ENCODE results near the gene CAMK2N1.

- RRBS = no CpG with 5 or more reads among the region's 18 CpGs
Observed at GRCh38 chr1:19447677-19448374, 37.5 kb downstream of the CAPZB start.

- RRBS = no CpG with 5 or more reads among the region's 5 CpGs
Observed at GRCh38 chr1:19458730-19459244, 26.6 kb downstream of the CAPZB start.

DNA sequence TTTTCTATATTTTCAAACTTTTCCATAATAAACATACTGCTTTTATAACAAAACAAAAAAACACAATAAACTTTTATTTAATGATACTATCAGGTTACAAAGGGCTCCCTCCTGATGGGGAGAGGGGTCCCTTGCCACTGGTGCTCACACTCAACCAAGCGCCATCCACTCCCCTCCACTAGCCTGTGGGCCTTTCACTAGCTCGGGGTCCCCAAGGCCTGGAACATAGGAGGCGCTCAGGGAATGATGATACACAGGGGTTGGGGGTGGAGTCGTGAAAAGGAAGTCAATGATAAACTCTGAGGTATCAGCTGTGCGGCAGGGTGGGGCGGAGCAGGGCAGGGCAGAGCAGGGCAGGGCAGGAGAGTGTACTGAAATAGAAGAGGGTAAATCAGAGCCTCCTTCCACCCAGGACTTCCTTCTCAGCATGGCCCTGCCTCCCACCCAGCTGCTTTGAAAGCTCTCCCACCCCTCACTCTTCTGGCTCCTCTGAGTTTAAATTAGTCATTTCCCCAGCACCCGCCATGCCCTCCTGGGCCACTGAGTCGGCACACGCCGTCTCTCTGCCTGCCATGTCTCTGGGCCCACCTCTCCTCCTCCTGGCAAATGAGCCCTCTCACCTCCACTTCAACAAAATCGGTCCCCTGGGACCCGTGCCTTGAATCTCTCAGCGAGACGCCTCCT is 17.0 kb downstream of the CAPZB start:
- RRBS = no CpG with 5 or more reads among the region's 14 CpGs

DNA sequence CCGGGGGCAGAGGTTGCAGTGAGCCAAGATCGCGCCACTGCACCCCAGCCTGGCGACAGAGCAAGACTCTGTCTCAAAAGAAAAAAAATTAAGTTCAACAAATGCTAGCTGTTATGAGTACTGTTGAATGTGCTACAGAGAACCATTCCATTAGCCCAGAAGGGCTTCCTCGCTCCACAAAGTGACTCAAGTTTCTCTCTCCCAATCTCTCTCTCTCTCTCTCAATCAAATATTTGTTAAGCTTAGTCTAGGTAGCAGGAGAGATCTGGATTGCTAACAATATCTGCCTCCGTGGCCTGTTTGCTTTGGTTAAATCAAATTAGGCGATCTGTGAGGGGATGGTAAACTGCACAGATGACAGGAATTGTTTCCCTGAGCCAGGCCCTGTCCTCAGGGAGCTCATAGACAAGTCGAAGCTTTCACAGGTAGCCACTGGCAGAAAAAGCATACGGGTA is 1.2 kb upstream of the CAPZB start:
- RRBS = no CpG with 5 or more reads among the region's 9 CpGs

DNA sequence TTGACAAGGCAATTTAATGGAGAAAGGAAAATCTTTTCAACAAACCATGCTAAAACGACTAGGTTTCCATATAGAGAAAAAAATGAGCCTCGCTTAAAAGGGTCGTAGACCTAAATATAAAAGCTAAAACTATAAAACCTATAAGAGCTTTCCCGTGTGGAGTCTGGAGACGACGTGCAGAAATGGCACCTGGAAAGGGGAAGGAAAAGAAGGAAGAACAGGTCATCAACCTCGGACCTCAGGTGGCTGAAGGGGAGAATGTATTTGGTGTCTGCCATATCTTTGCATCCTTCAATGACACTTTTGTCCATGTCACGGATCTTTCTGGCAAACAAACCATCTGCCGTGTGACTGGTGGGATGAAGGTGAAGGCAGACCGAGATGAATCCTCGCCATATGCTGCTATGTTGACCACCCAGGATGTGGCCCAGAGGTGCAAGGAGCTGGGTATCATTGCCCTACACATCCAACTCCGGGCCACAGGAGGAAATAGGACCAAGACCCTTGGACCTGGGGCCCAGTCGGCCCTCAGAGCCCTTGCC is 11.2 kb downstream of the MICOS10 start:
- RRBS = no CpG with 5 or more reads among the region's 13 CpGs

DNA sequence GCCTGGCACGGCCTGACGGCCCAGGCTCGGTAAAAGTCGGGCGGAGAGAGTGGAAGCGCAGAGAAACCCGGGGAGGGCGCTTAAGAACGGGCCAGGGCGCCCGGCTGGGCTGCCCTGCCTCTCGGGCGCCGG is 319 bp upstream of the NBL1 start:
- RRBS = 12% methylated on average over 4 of the region's 14 CpGs

GRCh38 chr1:19682325-19682851 is 17.7 kb downstream of the HTR6 start:
- RRBS = no CpG with 5 or more reads among the region's 5 CpGs

DNA sequence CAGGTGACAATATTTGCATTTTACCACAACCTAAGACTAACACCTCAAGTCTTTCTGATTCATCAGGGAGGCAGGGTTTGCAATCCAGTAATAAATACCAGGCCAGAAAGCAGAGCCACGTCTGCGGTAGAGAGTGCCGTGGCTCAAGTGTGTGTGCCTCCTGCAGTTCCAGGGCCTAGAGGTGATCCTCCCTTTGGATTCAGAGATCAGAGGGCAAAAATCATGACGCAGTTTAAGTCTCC is 34.9 kb downstream of the TMCO4 start:
- RRBS = no CpG with 5 or more reads among the region's 4 CpGs

- RRBS = no CpG with 5 or more reads among the region's 1 CpG
Observed at GRCh38 chr1:19860413-19860703, 21.8 kb upstream of the OTUD3 start.

DNA sequence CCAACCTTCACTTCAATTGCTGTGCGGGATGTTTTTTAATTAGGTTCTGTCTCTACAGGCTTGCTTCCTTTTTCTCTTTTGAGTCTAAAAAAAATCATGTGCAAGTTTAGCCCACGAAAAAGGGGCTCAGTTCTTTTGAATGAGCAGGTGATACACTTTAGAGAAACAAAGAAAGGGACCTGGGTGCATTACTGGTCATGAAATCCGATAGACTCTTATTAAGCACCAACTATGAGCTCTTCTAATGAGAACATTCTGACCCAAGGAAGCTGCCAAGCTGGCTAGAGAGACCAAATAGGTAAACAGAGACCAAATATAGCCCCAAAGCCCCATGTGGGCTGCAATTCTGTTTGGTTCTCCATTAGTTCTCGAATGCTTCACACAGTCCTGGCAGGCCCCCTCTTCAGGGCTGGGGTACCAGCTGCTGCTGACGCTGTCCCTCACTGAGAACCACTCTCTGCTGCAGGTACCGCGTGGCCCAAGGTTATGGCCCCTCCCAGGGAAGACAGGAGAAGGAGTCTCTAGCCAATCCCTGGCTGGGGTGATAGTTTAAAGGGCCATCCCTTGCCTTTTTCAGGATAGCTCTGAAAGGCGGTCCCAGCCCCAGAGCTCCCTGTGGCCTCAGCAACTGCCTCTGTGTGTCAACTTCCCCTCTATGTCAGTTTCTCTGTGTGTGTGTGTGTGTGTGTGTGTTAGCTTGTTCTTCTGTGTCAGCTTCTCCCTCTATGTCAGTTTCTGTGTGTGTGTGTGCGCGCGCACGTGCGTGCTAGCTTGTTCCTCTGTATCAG is 7.2 kb upstream of the UBXN10 start:
- RRBS = no CpG with 5 or more reads among the region's 13 CpGs

GRCh38 chr1:20184533-20184931 is 1.4 kb upstream of the UBXN10 start:
- RRBS = no CpG with 5 or more reads among the region's 7 CpGs

- RRBS = no CpG with 5 or more reads among the region's 7 CpGs
Observed at GRCh38 chr1:20282554-20283077, 8.1 kb upstream of the VWA5B1 start.

DNA sequence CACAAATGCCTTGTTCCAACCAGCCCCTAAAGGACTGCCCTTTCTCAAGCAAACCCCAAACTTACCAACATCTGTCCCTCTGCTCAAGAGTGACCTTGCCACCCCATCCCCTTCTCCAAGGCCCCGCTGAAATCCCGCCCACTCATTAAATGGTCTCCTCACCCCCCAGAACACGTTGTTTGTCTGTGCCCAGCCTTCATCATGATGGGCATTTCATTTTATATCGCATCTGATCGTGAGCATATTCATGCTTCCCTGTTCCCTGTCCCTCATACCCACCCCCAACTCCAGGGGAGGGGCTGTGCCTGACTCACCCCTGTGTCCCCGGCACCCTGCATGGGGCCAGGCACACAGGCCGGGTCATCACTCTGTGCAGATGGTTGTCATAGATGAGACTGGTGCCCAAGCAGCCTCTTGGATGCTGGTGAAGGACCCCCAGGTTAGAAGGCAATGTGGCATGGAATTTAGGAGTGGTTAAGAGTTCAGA is 11.1 kb downstream of the CAMK2N1 start:
- RRBS = no CpG with 5 or more reads among the region's 7 CpGs

DNA sequence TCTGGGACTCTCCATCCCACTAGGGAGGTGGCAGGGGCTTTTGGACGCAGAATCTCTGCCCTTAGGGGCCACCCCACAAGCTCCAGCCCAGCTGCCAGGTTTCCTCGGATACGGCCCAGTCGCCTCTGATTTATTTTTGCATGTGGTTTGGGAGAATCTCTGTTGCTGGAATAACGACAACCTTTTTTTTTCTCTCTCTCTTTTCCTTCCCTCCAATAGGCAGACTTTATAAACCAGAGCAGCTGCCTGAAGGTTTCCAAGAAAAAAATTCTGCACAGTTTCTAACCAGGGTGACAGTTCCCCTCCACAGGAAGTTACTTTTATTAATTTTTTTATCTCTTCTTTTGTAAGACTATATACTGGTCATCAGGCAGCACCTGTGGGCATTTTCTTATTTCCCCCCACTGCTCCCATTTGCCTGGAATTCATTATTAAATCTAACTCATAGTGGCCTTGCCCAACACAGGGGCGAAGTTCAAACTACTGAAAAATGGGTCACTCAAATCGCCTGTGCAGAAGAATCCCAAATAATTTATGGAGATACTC is 8.2 kb downstream of the CAMK2N1 start:
- RRBS = no CpG with 5 or more reads among the region's 7 CpGs

GRCh38 chr1:20485479-20486580 is at the start of gene CAMK2N1:
TSS of gene CAMK2N1 (minus strand) at chr1:20486210.
- RRBS = 2% methylated on average over 53 of the region's 123 CpGs

DNA sequence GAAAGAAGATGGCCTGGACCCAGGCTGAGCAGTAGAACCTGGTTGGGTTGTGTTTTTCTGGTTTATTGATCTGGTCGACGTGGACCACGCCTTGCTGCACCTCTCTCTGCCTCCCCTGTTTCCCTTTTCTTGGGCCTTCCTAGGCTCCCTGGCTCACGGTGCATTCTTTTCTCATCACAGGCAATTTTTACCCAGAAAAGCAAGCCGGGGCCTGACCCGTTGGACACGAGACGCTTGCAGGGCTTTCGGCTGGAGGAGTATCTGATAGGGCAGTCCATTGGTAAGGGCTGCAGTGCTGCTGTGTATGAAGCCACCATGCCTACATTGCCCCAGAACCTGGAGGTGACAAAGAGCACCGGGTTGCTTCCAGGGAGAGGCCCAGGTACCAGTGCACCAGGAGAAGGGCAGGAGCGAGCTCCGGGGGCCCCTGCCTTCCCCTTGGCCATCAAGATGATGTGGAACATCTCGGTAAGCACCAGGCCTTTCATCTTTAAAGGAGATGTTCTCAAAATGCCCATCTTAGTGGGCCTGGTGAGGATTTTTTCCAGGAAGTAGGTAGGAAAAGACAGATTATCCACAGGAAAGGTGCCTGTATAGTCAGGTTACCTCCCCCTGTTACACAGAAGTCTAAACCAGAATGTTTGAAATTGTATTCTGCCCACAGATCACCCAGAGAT is 4.5 kb downstream of the PINK1 start:
- RRBS = 91% methylated on average over 3 of the region's 13 CpGs

DNA sequence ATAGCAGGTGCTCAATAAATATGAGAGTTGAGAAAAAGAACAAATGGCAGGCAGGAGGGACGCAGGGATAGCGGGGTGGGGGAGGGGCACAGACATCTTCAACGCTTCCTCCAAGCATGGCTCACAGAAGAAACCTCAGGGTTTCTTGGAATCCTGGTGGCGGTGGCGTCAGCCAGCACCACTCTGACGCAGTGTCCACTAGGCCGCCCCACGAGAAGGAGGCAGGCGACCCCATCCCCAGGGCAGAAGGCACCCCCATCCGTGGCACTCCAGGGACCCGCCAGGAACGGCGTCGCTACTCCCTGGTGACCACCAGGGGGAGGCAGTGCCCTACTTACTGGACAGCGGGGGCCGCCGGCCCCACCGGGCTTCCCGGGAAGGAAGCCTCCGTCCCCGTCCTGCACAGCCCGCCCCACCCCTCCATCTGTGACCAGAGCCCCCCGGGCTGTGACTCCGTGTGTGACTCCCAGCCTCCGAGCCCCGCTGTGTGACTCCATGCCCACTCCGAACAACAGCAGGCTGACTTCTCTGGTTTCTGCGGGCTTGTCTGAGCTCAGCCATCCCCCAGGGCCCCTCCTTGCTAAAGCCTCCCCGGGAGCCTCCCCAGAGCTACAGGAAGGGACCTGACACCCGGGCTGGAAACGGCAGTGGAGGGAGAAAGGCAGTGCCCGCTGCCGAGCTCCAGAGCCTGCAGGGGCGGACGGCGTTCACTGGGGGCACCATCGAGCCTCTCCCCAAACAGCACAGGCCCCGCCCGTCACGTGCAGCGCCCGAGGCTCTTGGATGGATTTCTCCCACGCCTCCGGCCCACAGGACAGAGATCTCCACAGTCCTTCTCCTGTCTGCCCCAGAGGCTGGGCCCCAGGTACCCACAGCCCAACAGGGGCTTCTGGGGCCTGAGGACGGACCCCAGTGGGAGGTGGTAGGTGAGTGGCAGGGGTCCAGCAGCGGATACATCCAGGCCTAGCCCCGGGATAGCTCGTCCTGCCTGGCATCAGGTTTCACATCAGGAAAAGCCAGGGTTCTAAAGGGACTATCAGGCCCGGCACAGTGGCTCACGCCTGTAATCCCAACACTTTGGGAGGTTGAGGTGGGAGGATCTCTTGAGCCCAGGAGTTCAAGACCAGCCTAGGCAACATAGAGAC is 21.1 kb downstream of the KIF17 start:
- RRBS = 5% methylated on average over 8 of the region's 50 CpGs

- RRBS = no CpG with 5 or more reads among the region's 7 CpGs
Observed at GRCh38 chr1:20757521-20757805, 25.0 kb upstream of the SH2D5 start.

GRCh38 chr1:20785853-20787067 is 847 bp downstream of the HP1BP3 start:
- RRBS = under 1% methylated on average over 30 of the region's 122 CpGs

DNA sequence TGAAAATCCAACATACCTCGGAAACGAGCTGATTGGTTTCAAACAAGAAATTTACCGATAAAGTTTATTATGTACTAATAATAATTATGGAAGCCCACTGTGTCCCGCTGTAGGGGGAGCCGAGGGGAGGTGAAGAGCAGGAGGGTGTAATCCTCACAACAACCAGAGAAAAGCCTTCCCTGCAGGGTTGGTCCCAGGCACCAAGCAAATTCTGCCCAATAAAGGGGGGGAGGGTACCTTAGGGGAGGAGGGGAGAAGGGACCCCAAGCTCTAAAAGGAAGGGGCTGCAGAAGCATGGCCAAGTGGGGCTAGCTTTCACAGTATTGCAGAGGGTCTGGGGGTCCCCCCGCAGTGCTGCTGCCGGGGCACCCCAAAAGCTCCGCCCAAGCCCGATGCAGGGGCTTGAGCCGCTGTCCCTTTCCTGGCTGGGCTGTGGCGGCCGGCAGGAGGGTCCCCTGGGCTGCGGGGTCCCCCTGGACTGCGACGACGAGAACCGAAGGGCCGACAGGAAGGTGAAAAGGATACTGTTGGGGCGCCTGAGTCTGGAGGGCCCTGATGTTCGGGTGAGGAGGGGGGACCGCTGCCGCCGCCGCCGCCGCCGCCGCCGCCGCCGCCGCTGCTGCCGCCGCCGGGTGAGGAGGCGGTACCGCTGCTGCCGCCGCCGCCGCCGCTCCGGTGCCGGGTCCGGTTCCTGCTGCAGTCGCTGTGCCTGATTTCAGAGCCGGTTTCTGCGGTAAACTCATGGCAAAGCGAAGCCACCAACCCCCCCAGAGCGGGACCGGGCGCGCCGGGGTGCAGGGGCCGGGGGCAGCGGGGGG is 838 bp downstream of the EIF4G3 start:
- RRBS = 2% methylated on average over 20 of the region's 56 CpGs

Data from HTR-8/SVneo (cell line).